A172 (cell line): Measurements from ENCODE around the gene ARMC9.

GRCh38 chr2:229444146-229444642 lies 173.1 kb upstream of the PID1 start:
- RAMPAGE, long total RNA = no peak

- RAMPAGE, long total RNA = no peak
These were observed 42.1 kb downstream of the TRIP12 start for GRCh38 chr2:229879690-229880168.

DNA sequence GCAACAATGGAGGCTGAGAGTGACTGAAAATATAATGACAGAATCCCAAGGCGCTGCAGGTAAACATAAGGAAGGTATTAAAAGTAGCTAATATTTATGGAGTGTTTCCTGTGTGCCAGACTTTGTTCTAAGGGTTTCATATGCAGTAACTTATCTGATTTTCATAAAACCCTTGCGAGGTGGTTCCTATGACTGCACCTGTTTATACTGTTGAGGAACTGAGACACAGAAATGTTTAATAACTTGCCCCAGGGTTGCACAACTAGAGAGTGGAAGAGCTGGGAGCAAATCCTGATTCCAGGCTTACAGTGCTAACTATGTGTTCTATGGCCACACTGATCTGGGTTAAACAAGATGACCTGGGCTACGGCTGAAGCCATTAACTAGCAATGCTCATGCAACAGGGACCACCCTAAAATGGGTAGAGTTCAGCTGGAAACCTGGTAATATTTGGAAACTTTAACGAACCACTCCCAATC lies 2.3 kb downstream of the SP110 start:
- RAMPAGE, long total RNA = no peak

GRCh38 chr2:230224525-230224874 lies 1.0 kb upstream of the SP140 start:
- RAMPAGE, long total RNA = no peak

DNA sequence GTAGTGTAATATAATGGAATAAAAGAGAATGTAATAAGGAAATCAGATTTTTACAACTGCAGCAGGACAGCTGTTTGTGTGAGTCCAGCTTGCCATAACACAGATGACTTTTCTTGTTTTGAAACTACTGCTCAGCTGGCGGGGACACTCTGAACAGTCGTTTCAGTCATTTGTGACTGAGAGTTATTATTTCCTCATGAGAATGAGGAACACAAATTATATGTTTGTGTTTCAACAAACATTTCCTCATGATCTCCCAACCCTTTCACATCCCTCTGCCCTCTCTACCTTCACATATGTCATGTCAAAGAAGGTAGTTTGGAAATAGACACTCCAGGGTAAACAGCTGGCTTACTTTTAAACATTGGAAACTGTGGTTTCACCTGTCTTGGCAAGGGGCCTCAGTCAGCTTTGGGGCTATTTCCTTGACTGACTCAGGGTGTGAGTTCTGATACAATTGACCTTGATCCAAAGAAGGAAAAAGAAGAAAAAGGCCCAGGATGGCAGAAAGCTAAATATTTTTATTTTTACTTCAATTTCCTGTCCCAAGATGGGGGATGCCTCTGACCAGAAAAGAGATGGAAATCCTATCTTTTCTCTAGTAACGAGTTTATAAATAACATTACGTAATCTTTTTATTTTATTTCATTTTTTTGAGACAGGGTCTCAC lies 563 bp downstream of the SP140L start:
- RAMPAGE, long total RNA = no peak

GRCh38 chr2:230448639-230449022 lies 32.6 kb downstream of the SP100 start:
- RAMPAGE, long total RNA = no peak

DNA sequence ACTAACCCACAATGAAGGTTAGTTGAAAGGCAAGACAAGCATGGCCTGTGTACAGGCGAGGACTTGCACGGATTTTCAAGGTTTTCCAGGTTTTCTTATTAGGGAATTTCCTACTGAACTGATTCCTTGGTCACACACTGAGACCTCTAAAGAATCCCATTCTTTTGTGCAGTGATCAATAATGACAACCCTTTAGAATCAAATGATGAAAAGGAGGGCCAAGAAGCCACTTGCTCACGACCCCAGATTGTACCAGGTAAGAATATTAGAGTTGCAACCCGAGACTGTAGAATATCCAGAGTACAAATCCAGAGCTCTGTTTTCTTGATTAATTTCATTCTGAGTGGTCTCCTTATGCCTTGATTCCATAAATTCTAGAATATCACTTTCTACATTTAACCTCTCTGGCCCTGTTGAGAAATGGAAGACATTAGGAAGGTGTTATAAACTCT lies 47.9 kb downstream of the SP100 start:
- RAMPAGE, long total RNA = no peak

DNA sequence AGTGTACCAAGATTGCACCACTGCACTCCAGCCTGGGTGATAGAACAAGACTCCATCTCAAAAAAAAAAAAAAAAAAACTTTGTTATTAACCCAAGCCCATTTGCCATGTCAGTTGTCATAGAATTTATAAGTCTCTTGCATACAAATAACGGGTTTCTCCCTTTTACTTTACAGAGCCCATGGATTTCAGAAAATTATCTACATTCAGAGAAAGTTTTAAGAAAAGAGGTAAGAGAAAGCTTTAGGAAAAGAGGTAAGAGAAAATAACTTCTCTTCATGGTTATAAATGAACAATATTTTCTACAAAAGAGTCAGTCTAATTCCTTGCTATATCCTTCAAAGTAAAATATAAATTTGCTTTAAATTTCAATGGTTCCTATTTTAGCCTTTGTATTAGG lies 50.1 kb downstream of the SP100 start:
- RAMPAGE, long total RNA = no peak

DNA sequence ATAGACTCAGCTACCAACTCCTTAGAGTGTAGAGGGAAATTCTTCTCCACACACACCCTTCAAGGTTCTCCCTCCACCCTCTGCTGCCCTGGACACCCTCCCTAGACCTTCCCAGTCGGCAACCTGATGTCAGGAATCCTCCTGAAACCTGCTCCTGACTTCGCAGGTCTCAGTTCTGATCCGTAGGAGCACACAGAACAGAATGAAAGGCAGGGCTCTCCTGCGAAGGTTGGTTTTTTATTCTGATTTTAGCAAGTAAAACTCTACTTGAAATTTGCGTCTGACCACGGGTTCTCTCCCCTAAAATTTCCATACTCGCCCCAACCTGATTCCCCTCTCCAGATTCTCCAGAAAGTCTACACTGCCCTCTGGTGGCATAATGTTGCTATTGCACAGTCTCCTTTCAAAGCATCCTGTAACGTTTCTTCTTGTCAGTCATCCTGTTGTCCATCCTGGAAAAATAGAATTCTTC lies 101.4 kb upstream of the CAB39 start:
- RAMPAGE, long total RNA = no peak

- RAMPAGE, long total RNA = no peak
These were observed 67.1 kb upstream of the ITM2C start for GRCh38 chr2:230797374-230798252.

GRCh38 chr2:230818211-230819127 lies 46.3 kb upstream of the ITM2C start:
- RAMPAGE, long total RNA = no peak

DNA sequence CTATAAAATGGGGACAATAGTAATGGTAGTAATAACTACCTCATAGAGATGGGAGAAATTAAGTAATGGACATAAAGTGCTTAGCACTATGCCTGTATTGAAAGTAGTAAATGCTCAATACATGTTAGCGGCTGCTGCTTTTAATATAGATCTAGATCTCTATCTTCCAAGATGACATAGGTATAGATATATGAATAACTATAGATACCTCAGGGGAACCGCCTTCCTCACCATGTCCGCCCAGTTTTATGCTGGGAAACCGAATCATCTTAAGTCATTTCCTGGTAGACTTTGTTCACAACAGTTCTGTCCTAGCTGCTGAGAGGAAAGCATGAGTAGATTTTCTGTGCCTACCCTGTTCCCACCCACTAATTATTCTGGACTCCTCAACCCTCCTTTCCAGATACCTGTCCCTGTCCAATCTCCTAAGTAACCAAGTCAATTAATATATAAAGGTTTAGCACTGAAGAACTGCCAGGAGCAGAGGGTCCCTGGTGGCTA lies 21.6 kb upstream of the ITM2C start:
- RAMPAGE, long total RNA = no peak

DNA sequence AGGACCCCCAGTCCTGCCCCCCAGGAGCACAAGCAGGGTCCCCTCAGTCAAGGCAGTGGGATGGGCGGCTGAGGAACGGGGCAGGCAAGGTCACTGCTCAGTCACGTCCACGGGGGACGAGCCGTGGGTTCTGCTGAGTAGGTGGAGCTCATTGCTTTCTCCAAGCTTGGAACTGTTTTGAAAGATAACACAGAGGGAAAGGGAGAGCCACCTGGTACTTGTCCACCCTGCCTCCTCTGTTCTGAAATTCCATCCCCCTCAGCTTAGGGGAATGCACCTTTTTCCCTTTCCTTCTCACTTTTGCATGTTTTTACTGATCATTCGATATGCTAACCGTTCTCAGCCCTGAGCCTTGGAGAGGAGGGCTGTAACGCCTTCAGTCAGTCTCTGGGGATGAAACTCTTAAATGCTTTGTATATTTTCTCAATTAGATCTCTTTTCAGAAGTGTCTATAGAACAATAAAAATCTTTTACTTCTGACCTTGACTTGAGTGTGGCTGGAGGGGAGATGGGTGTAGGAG lies 14.1 kb downstream of the ITM2C start:
- RAMPAGE, long total RNA = no peak

- RAMPAGE, long total RNA = start-site peak on the plus strand at chr2:231198648-231198757, 244 and 35 reads in 2 replicates
These were observed at the start of gene ARMC9 for GRCh38 chr2:231198116-231199222. TSS of gene ARMC9 (plus strand) at chr2:231198631.

GRCh38 chr2:231413458-231413940 lies 18.0 kb downstream of the B3GNT7 start:
- RAMPAGE, long total RNA = no peak

GRCh38 chr2:231455711-231456417 lies 8.4 kb downstream of the NCL start:
- RAMPAGE, long total RNA = no peak

GRCh38 chr2:231554741-231555600 lies 24.7 kb upstream of the NMUR1 start:
- RAMPAGE, long total RNA = no peak

DNA sequence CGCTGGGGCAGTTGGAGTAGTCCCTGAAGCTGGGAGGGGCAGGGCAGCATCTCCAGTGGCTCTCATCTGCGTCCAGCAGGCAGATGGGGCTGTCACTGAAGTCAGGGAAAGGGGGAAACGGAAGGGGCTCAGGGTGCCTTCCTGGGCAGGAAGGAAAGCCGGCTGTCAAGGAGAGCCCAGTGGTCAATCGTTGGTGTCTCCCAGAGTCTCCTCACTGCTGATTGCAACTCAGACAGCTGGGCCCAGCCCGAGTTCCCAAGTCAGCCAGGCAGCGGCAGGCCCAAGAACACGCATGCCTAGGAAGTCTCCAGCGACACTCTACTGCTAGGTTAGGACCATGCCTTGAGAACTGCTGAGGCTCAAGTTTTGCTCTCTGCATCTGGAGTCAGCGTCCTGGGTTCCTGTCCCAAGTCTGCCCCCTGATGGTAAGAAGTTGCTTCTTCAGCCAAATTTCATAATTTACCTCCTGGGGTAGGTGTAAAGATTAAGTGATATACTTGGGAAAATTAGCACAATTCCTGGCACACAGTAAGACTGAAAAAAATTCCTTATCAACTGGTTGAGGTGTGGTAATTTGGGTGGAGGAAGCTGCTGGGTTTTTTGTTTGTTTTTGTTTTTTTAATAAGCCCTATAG lies 27.5 kb upstream of the NMUR1 start:
- RAMPAGE, long total RNA = no peak

GRCh38 chr2:231708754-231709643 lies 674 bp downstream of the PTMA start:
- RAMPAGE, long total RNA = no peak

DNA sequence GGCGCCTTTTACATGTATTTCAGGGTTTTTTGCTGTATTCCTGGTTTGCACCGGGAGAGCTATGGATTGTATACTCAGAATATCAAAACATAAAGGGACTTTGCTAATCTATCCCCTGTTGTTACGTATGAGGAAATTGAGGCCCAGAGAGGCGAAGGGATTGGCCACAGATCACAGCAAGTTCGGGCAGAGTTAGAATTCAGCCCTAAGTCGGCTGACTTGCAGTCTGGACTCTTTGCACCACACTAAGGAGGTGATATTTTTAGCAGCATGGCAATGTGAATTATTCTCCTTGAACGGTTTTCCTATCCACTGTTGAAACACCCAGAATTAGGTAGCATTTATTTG lies 866 bp upstream of the PDE6D start:
- RAMPAGE, long total RNA = no peak